NB4 (cell line): ENCODE measurements around a stretch of chr22.

DNA sequence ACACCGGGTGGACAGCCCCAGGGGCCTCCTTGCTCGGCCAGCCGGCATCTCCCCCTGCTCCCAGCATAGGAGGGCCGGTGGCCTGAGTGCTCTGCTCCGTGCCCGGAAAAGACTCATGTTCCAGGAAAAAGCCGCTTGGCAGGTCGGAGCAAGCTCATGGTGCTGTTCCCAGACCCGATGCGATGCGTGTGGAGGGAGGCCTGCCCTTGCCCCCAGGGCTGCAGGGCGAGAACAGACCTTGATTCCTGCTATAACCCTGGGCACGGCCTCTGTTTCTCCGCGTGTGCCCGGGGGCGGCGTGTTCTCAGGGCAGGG lies 30.4 kb upstream of the WNT7B start:
- RRBS, result 87% methylated on average over 5 of the region's 18 CpGs

- RRBS, result 1% methylated on average over 2 of the region's 29 CpGs
Observed at GRCh38 chr22:46035595-46035904, 58.6 kb upstream of the WNT7B start.

GRCh38 chr22:46052278-46052555 lies 75.3 kb upstream of the WNT7B start:
- RRBS, result no CpG with 5 or more reads among the region's 3 CpGs

GRCh38 chr22:46069508-46069985 lies 80.8 kb upstream of the PPARA start:
- RRBS, result no CpG with 5 or more reads among the region's 9 CpGs

DNA sequence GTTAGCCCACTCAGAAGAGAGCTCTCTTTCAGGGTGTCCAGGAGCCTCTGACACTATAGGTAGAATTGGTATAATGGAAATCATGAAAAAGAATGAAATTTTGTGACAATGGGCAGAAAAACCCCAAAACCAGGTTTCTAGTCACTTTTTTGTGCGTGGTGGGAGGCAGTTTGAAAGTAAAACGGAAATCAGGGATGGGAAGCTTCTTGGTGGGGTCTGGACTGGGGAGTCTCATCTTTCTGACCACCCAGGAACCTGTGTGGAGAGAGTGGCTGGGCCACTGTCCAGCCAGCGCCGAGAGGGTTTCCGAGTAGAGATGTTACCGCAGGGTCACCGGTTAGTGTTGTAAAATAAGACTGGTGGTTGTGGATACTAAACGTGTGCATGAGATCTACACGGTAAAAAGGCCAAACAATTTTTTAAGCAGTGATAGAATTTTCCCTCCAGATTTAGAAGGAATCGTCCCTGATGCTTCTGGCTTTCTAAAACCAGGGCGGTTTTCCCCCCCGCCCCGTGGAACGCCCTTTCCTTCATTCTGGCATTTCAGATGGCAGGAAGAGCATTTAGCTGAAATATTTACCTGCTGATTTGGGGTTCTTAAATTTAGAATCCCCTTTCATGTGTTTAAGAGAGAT lies 72.7 kb upstream of the PPARA start:
- RRBS, result no CpG with 5 or more reads among the region's 14 CpGs

DNA sequence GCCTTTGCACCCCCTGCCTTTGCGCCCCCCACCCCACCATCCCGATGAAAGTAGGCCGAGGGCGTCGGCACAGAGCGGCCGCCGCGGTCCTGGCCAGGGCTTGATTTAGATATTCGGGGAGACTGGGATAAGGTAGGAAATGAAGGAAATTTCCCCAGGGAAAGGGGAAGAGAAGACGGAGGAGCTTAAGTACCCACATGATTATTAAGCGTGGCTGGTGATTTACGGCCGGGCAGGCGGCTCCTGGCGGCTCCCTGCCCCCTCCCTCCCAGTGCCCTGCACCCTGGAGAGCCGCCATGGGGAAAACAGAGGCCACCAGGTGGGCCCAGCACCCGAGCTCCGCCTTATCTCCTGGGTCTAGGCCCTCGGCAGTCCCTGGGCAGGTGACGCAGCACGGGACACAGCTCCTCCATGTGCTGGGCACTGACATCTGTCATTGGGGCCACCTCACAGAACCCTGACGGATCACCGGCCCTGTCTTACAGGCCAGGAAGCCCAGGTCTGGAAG lies 60.4 kb upstream of the PPARA start:
- RRBS, result no CpG with 5 or more reads among the region's 24 CpGs

GRCh38 chr22:46108466-46108968 lies 41.8 kb upstream of the PPARA start:
- RRBS, result 95% methylated on average over 3 of the region's 15 CpGs

DNA sequence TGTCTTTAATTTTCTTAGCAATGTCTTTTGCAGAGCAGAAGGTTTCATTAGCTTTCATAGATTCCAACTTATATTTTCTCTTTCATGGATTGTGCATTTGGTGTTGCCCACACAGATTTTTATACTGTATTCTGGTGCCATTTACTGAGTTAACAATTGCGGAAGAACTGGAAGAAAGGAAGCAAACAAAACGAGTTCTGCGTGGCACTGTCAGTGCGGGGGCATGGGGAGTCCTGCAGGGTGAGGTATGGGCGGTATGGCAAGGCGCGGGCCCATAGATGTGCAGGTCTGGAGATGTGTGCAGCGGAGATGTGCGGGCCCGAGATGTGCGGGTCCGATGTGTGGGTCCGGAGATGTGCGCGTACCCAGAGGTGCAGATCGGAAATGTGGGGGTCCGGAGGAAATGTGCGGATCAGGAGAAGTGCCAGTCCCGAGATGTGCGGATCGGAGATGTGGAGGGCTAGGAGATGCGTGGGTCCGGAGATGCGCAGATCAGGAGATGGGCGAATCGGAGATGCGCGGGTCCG lies 36.1 kb downstream of the CDPF1 start:
- RRBS, result 97% methylated on average over 15 of the region's 29 CpGs

DNA sequence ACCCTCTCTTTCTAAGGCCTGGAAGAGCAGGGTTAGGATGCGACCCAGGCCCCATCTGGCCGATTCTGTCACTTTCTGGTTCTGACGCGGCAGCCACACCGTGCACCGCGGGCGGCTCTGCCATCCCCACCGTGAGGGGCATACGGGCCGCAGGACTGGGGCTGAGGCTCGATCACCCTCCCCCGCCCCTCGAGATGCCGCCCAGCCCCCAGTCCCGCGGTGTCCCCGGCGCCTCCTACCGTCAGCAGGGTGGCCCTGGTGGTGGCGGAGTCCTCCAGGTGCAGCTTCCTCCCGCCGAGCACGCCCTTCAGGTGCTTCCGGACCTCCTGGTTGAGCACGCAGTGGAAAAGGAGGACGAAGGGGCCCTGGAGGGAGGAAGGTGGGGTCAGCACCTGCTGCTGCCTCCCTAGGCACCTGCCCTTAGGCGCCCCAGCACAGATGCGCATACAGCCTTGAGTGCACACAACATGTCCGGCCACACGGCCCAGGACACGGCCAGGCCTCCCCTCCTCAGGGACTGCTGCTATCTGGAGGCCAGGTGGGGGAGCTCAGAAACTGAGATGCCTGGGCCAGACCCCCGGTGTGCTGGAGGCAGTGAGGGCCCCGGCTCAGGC lies 31.3 kb downstream of the TRMU start:
- RRBS, result 93% methylated on average over 7 of the region's 34 CpGs

DNA sequence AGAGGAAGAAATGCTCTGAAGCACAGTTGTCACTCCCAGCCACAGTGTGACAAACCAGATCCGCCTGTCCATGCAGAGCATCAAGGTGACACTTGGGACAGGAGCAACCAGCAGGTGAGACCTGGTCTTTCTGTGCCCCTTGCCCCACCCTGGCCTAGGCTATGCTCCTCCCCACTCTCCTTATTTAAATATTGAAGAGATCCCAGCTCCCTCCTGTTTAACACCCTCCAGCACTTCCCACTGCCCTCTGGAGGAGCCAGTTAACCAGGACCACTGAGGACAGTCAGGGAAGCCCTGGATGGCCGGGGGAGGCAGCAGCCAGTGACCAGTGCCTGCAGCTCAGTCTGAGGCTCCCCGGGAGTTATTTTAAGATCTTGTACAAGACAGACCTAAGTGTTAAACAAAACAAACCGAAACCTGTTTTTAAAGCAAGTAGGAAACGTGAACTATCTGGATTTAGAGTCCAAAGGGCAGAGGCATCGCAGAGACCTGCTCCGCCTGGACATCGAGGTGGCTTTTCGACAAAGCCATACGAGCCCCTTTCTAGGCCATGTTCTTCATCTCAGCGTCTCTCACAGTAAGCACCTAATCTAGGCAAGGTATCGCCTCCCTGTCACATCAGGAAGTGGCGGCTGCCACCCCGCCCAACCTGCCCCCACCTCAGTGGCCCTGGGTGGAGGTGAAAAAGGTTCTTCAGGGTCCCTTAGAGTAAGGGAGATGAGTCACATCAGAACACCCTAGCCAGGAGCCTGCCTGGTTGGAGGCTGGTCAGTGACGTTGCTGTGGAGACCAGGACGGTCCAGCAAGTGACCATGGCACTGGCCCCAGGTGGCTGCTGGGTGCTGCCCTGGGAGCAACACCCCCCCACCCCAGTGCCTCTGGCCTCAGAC lies 35.2 kb downstream of the TRMU start:
- RRBS, result 84% methylated on average over 2 of the region's 16 CpGs

- RRBS, result no CpG with 5 or more reads among the region's 11 CpGs
Observed at GRCh38 chr22:46373139-46373627, 37.7 kb downstream of the TRMU start.

GRCh38 chr22:46439544-46439837 lies 97.9 kb downstream of the CELSR1 start:
- RRBS, result no CpG with 5 or more reads among the region's 5 CpGs

DNA sequence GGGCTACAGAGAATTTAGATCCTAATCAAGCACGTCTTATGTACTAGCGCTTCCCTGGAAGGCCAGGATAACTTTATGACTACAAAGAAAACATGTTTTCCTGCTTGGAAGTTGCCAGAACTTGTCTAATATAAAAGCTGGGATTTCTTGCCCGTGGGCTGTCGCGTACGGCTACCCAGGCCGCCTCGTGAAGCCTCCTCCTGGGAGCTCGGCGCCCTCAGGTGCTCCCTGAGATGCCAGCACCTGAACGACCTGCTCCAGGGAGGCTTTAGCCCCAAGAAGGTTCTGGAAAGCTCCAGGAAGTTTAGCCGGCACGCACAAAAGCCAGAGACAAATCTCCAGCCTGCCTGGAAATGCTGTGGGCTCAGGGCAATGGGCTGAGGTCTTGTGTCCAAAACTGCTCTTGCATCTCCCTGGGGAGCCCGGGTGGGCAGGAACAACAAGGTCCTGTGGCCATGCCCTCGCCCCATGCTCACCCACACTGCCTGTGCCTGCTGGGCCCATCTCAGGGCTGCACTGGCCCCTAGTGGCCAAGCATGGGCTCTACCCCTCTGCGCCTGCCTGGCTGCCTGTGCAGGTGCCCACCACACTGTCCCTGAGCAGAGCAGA lies 4.6 kb upstream of the CELSR1 start:
- RRBS, result 53% methylated on average over 3 of the region's 16 CpGs

DNA sequence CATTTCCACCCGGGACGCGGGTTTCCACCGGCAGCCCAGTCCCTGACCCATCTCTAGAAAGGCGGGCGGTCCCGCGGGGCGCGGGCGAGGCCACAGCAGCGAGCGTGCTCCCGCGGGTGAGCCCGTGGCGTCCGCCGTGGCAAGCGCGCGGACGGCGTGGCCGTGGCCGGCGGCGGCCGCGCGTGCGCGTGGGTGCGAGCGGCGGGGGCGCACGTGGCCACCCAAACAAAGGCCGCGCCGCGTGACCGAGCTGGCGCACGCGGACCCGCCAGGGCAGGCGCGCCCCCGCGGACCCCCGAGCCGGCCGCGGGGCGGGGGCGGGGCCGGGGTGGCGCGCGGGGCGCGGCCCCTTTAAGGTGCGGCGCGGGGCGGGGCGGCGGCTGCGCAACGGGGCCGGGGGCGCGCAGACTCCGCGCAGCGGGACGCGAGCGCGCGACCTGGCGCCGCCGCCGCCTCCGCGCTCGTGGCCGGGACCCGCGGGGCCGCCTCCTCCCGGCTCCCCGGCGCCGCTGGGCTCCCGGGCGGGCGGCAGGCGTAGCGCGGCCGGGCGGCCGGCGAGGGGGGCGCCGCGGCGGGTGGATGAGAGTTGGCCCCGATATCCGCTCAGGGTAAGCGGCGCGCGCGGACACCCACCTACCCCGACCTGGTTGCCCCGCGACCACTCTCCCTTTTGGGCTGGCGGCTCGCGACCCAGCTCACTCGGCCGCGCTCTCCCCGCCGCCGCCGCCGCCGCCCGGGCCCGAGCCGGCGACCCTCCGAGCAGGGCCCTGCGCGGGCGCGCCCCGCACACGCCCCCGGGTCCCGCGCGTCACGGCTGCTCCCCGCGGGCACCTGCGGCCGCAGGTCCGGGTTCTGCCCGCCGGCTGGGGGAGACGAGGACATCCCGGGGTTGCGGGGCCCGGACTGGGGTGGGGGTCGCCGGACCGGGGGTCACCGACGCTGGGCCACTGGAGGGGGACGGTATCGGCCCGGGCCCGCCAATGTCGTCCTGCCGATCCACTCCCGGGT lies 39.6 kb upstream of the CELSR1 start:
- RRBS, result 2% methylated on average over 55 of the region's 172 CpGs

DNA sequence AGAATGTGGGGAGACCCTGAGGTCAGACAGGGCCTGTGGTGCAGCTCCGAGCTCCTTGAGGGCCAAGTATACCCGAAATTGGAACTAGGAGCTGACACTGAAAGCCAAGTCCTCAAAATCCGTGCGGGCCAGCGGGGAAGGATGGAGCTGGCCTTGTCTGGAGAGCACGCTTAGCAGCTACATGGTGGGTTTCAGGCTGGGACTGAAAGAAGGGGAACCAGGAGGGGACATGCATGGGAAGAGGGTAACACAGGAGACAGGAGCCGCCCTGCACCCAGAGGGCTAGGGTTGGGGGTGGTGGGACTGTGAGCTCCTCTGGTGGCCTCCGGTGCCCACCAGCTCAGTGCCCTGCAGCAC lies 21.5 kb upstream of the GRAMD4 start:
- RRBS, result no CpG with 5 or more reads among the region's 8 CpGs

DNA sequence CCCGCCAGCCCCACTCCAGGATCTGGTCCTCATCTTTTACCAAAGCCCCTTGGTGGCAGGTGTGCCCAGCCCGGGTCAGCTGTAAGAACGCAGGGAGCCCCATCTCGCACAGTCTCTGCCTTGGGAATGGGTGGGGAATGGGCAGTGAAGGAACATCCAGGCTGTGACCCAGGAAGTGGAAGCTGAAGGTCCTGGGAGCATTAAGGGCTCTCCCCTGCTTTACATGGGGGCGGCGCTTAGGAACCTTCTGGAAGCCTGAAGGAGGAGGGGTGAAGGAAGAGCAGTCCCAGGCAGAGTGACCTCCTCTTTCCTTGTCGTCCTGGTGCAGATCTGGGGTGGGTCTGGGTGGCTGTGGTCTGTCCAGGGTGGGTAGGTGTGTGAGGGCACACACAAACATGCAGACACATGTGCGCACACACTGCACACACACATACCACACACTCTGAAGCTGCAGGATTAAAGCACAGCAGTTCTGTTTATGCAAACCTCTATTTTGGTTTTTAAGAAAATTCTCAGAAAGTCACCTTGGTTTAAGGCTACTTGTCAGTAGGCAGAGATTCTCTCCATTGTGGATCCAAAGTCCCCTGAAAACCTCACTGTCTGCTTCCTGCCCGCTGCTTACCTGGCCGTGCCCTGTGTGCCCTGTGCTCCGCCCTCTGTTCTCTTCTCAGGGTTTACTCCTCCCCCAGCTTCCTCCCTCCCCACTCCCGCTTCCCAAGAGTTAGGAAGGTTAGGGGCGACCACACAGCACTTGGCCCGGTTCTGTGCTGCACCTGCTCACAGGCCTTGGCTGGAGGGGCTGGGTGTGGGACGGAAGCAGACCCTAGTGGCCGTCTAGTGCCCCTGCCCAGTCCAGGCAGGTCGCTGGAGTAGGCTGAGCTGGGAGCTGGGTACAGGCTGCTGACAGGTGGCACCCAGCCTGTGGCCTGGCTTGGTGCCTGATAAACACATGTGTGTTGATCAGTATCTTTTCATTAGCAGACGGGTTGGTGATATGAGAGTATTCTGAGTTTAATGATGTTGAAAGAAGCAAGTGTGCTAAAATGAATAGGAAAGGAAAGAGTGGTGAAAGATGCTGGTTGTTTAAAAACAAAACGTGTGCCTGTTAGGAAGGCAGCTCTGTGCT lies 40.3 kb downstream of the GRAMD4 start:
- RRBS, result no CpG with 5 or more reads among the region's 19 CpGs

DNA sequence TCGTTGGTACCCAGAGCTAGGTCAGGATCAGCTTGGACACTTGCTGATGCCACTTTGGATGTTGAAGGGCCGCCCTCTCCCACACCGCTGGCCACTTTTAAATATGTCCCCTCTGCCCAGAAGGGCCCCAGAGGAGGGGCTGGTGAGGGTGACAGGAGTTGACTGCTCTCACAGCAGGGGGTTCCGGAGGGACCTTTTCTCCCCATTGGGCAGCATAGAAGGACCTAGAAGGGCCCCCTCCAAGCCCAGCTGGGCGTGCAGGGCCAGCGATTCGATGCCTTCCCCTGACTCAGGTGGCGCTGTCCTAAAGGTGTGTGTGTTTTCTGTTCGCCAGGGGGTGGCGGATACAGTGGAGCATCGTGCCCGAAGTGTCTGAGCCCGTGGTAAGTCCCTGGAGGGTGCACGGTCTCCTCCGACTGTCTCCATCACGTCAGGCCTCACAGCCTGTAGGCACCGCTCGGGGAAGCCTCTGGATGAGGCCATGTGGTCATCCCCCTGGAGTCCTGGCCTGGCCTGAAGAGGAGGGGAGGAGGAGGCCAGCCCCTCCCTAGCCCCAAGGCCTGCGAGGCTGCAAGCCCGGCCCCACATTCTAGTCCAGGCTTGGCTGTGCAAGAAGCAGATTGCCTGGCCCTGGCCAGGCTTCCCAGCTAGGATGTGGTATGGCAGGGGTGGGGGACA lies 46.4 kb downstream of the GRAMD4 start:
- RRBS, result no CpG with 5 or more reads among the region's 20 CpGs

DNA sequence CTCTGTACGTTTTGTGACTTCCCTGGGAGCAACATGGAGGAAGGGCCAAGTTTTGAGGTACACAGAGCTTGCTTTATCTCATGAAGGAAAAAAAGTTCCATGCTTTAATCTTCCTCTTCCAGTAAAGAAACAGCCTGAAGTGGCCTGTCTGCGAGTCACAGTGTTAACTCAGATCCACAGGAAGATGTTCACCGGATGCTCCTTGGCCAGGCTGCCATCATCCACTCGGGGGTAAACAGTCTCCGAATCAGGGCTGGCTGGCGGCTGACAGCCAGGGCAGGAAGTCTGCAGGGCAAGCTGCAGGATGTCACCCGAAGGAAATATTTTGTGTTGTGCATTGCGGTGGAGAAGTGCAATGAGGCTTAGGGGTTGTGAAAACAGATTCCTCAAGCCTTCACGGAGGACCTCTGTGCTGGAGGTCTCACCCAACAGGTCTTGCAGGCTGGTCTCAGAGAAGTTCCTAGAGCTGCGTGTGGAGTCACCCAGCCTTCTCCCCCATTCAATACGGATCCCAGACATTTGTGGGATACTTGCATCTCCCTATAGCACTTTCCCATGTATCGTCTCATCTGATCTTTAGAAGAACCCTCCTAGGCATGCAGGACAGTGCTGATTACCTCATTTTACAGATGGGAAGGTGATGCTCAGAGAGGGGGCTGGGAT lies 11.3 kb upstream of the CERK start:
- RRBS, result no CpG with 5 or more reads among the region's 12 CpGs

- RRBS, result no CpG with 5 or more reads among the region's 3 CpGs
Observed at GRCh38 chr22:46836117-46836605, 73.7 kb downstream of the TBC1D22A start.

GRCh38 chr22:46853978-46854641 lies 91.7 kb downstream of the TBC1D22A start:
- RRBS, result no CpG with 5 or more reads among the region's 19 CpGs